Lung (tissue), 4 donors: ENCODE measurements around the genes LRRTM4 and REG1A.

- PRO-cap: no peak
- RAMPAGE, long total RNA: no peak
- RRBS: no CpG with 5 or more reads among the region's 25 CpGs
These were observed 37.7 kb upstream of the MRPL19 start for GRCh38 chr2:75608791-75609372.

DNA sequence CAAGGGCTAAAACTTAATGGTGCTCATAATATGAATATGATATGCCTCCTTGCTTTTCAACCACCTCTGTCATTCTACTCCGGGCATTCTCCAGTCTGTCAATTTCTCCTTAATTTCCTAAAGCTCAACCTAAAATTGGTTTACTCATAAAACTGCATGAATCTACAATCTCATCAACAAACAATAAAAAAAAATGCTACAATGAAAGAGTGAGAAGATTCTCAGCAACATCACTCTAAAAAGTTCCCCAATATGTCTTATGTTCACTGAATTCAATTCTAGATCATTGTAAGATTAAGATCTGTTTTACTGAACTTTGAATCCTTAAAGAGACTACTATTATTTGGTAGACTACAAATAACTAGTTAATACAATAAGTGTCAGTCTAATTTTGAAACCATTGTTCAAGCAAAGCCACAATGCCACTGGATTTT lies 31.4 kb downstream of the GCFC2 start:
- PRO-cap: no peak
- RAMPAGE, long total RNA: no peak
- RRBS: no CpG with 5 or more reads among the region's 1 CpG

- PRO-cap: no peak
- RAMPAGE, long total RNA: no peak
- RRBS: no CpG with 5 or more reads among the region's 3 CpGs
These were observed at the start of gene LRRTM4 for GRCh38 chr2:77521986-77522527. Gene LRRTM4 (minus strand): TSS chr2:77522376.

DNA sequence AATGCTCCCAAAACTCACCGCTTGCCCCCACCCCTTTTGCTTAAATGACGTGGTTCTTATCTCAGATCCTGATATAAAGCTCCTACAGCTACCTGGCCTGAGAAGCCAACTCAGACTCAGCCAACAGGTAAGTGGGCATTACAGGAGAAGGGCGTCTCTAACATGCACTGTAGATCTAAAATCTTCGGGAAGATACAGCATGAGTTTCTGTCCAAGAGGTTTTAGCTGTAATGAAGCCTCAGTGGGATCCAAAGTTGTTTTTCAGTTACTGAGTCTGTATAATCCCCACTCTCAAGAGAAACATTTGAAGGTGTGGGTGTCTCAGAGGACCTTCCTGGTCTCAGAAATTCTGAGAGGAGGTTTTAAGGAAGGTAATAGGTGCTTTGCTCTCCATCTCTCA lies at the start of gene REG1A:
REG1A (plus strand) TSS at position 101 of the 400 bp plus-strand sequence.
- PRO-cap: no peak
- RAMPAGE, long total RNA: no peak
- RRBS: no CpG with 5 or more reads among the region's 4 CpGs

GRCh38 chr2:80759075-80759461 lies 454.5 kb upstream of the LRRTM1 start:
- PRO-cap: no peak
- RAMPAGE, long total RNA: no peak

DNA sequence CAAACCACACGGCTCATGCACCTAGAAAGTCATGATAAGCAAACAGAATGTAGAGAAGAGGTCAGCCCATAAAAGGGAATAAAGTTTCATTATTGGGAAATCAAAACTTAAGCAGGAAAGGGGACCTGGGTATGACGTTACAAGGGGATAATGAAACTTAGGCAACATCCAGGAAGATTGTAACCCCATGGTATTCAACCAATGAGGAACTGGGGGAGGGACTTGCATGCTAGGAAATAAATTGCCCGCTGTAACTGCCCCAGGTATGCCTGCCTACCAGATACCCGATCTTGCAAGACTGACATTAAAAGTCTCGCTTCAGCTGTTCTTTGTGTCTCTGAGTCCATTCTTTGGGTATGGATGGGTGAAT lies 1679.0 kb downstream of the SUCLG1 start:
- PRO-cap: no peak
- RAMPAGE, long total RNA: no peak
- RRBS: no CpG with 5 or more reads among the region's 5 CpGs

DNA sequence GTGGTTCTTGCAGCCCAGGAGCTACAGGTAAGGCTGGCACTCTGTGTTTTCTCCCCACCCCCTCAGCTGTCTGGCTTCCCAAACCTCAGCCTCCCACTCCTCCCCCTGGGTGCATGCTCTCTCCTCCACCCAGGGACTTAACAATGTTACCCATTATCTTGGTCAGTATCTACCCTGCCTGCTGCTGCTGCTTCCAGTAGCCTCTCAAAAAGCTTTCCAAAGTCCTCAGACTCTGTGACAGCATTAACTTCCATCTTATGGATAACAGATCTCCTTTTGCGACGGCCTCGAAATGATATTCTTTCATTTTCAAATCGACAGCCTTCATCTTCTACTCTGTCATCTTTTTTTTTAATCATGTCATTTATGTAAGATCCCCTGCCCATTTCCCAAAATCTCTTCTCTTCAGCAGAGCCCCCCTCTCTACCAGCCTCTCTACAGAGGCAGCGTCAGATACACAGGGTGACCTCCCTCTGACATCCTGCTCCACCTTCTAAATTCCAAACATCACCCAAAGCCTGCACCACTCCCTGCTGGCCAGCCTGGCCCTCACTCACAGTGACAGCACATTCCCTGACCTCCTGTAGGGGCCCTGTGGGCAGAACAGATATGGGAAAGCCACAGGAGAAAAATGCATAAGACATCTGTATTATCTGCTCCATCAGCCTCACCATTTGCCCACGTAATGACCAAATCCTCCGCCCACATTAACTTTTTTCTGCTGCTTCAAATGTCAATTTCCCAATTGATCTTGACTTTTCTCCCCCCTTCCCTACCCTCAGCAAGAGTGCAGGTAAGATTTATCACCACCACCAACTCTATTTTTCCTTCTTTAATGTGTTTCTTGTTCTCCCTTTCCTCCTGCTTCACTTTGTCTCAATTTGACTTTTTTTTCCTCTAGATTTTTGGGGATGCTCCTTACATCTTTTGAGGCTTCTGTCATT lies 40.7 kb downstream of the TRABD2A start:
- PRO-cap: no peak
- RAMPAGE, long total RNA: no peak
- RRBS: no CpG with 5 or more reads among the region's 7 CpGs

DNA sequence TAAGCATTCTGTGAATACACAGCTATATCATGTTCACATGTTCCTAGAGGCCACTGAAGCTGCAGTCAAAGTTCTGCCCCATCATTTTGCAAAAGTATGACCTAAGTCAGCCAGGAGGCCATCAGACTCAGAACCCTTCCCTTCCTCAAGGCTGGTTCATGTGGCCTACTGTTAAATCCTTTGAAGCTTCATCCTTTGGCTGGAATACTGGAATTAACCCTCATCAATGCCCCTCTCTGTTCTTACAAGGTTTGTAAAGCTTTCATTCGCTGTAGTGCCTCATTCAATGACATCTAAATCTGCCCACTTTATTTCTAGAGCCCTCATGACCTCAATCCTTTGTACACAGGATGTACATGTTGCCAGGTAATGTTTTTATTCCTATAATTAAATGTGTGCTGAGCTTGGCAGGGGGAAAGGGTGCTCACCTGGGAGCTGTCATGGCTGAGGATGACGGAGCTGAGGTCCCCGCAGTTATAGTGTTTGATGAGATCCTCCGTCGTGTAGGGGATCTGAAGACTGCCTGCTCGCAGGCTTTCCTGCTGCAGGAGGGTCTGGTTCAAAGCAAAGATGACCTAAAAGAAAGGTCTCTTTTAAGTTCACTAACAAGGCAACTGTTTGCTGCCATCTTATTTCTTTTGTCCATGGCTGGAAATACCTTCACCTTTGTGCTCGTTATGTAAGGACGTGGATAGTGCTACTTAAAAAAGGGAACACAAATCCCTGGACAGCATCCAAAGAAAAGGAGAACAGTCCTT lies 39.3 kb downstream of the TRABD2A start:
- PRO-cap: no peak
- RAMPAGE, long total RNA: no peak
- RRBS: no CpG with 5 or more reads among the region's 8 CpGs

DNA sequence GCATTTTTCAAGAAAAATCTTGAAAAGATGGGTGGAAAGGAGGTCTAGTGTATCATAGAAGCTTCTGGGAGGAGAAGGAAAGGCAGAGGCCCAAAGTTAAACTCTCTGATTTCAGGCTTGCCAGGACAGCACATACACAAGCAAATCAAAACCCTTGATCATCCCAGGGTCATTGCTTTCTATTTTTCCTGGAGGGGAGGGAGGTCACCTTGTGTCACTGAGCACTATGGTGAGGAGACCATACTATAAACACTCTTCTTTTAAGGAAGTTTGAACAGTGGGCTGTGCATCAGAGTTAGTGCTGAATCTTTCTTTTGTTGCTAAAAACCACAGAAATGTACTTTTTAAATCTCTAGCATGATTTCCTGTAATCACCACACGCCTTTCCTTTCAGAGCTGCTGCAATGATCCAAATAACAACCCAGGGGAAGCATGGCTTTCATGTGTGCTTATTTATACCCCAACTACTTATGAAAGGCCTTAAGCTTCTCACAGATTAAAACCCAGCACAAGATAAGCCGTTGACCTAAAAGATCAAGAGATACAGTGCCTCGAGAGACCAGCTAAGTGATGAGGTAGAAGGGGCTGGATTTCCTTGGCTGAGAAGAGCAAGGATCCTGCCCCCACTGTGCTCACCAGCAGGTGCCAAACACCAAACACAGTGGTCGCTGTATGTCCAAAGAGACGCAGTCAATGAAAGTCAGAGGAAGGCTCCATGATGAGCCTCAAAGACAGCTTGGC lies 34.8 kb downstream of the TRABD2A start:
- PRO-cap: no peak
- RAMPAGE, long total RNA: no peak
- RRBS: no CpG with 5 or more reads among the region's 5 CpGs

- PRO-cap: bidirectional peak, plus-strand start at chr2:84904982, minus-strand start at chr2:84904926
- RAMPAGE, long total RNA: no peak
- RRBS: no CpG with 5 or more reads among the region's 19 CpGs
These were observed 825 bp upstream of the TMSB10 start for GRCh38 chr2:84904580-84905081.

GRCh38 chr2:84957647-84959027 lies 12.8 kb upstream of the KCMF1 start:
- PRO-cap: no peak
- RAMPAGE, long total RNA: no peak
- RRBS: no CpG with 5 or more reads among the region's 16 CpGs

DNA sequence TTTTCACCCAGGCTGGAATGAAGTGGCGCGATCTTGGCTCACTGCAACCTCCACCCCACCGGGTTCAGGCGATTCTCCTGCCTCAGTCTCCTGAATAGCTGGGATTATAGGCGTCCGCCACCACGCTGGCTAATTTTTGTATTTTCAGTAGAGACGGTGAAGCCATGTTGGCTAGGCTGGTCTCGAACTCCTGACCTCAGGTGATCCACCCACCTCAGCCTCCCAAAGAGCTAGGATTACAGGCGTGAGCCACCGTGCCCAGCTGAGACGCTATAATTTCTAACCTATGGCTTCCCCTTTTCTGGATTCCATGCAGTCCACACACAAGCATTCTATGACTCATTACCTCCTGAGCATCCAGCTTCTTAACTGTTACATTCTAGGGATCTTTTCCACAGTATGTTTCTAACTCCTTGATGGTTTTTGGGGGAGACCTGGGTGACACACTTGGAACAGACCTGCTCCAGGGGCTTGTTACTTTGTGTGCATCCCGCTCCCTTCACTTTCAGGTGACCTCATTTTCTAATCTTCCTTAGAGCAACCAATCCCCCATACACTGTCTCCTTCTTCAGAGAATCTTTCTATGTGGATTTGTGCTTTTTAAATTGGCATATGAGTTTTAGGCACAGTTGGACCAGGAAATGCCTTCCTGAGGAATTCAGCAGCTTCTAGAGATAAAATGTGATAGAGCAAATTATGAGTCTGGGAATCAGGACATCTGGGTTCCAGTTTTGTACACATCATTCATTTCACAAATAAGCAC lies 11.8 kb upstream of the KCMF1 start:
- PRO-cap: no peak
- RAMPAGE, long total RNA: no peak
- RRBS: no CpG with 5 or more reads among the region's 13 CpGs

- PRO-cap: bidirectional peak, plus-strand start at chr2:84971348, minus-strand start at chr2:84970956
- RAMPAGE, long total RNA: no peak
- RRBS: under 1% methylated on average over 8 of the region's 32 CpGs
These were observed 266 bp downstream of the KCMF1 start for GRCh38 chr2:84971316-84971537.

DNA sequence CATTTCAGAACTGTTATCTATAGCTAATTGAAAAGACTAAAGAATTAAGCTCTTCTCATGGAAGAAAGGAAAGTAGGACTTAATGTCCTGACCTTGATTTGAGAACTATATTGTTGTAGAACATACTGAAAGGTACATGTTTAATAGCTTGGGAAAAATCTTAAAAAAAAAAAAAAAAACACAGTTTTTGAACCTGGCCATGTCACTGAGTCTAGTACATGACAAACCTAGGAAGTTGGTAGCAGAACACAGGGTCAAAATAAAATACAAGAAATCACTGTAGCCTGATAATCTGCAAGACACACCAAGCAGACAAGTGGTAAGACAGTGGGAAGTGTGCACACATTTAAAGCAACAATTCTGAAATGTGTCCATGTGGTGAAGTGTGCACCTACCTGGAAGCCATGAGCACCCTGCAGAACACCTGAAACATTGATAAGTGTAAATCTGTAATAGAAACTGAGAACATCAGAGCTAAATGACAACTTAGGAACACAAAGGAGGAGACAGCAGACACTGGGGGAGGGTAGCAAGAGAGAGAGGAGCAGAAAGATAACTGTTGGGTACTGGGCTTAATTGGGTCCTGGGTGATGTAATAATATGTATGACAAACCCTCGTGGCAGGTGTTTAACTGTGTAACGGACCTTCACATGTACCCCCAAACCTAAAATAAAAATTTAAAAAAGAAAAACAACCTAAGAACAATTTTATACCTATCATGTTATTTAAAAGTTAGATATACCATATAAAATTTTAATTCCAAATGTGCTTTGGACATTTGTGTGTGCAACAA lies 76.7 kb downstream of the KCMF1 start:
- PRO-cap: no peak
- RAMPAGE, long total RNA: no peak
- RRBS: no CpG with 5 or more reads among the region's 2 CpGs

DNA sequence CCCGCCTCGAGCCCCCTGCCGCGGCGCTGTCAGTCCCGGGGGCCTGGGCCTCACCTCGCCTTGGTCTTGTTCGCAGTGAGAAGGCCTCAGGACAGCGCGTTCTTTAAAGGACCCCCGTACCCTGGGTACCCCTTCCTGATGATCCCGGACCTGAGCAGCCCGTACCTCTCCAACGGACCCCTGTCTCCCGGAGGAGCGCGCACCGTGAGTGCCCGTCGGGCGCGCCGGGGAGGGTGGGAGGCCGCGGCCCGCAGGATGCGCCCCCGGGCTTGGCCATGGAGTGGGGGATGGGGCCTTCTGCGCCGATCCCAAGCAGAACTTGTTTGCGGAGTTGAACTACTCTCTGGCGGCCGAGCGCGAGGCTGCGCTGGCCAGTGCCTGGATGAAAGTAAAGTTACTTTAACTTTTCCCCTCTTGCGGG lies 1.1 kb downstream of the TCF7L1 start:
- PRO-cap: no peak
- RAMPAGE, long total RNA: no peak
- RRBS: 4% methylated on average over 20 of the region's 37 CpGs

GRCh38 chr2:85163375-85163879 lies 30.2 kb downstream of the TCF7L1 start:
- PRO-cap: no peak
- RAMPAGE, long total RNA: no peak
- RRBS: no CpG with 5 or more reads among the region's 8 CpGs

DNA sequence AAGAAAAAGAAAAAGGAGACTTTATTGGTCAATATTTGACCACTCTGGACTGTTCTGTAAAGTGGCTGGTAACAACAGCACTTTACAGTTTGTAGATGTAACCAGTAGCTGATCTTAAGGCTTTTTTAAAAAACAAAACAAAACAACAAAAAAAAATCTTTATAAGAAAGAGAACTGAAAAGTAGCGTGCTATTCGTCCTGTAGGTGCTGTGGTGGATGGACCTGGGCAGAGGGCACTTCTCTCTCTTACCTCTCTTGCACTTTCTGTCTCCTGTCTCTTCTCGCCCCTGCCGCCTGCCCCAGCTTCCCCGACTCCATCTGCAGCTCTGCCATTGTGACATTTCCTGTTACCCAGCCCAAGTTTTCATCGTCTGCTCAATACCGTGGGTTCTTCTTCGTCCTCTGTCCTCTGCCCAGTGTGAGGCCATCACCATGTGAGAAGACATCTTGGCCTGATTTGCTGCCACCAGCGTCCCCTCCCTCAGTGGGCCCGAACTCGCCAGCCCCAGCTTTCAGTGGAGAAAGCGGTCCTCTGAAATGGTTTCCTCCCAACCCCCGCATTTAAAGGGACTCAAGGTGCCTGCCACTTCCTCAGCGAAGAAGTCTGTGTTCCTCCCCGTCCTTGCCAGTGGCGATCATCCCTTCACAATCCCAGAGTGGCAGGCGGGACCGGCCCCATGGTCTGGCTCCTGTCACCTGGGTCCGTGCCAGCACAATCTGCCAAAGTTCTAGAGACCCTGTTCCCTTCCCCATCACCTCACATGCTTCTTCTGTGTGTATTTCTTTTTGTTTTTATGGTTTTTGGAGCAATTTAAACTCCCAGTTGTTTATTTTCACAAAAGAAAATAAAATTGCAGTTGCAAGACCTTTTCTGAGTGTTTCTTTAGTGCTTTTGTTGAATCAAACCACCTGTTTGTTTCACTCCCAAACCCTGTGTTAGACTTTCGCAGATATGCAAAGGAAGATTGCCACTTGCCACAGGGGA lies 18.0 kb downstream of the TGOLN2 start:
- PRO-cap: unidirectional peak, minus-strand start at position 328 of the sequence
- RAMPAGE, long total RNA: no peak
- RRBS: no CpG with 5 or more reads among the region's 20 CpGs

- PRO-cap: no peak
- RAMPAGE, long total RNA: no peak
- RRBS: no CpG with 5 or more reads among the region's 6 CpGs
These were observed 11.9 kb downstream of the TGOLN2 start for GRCh38 chr2:85315838-85316348.

DNA sequence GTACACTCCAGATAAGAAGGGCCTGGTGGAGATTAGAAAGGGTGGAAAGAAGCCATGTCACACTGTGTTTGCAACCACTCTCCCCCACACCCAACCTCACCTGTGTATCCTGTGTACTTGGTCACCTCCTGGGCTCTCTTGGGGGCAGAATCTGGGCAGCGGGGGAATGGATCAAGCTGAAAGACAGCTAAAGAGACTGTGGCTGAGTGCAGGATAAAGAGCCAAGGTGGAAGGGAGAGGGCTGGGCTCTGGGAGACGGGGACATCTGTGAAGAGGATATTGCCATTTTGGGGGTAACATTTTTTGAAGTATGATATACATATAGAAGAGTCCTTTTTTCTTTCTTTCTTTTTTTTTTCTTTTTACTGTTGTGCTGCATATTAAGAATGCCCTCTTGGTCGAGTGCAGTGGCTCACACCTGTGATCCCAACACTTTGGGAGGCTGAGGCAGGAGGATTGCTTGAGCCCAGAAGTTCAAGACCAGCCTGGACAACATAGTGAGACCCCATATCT lies 3.4 kb downstream of the SH2D6 start:
- PRO-cap: no peak
- RAMPAGE, long total RNA: no peak
- RRBS: no CpG with 5 or more reads among the region's 3 CpGs

DNA sequence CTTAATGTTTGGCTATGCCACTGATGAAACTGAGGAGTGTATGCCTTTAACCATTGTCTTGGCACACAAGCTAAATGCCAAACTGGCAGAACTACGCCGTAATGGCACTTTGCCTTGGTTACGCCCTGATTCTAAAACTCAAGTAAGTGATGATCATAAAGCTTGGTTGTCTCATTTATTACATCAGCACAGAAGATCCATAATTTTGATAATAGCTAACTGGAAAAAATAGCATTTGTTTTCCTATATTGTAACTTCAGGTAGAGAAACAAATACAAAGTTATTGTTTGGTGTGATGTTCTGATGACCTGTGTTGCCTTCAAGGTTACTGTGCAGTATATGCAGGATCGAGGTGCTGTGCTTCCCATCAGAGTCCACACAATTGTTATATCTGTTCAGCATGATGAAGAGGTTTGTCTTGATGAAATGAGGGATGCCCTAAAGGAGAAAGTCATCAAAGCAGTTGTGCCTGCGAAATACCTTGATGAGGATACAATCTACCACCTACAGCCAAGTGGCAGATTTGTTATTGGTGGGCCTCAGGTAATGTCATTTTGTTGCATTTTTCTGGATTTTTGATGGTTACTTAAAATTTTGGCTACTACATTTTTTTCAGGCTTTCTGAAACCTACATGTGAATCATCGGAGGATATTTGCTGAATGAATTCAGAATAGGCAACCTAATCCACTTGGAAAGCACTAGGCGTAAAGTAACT lies 3.0 kb downstream of the MAT2A start:
- PRO-cap: no peak
- RAMPAGE, long total RNA: no peak
- RRBS: no CpG with 5 or more reads among the region's 7 CpGs